Ureter (tissue), 1 donor: ENCODE measurements around a stretch of chr9.

DNA sequence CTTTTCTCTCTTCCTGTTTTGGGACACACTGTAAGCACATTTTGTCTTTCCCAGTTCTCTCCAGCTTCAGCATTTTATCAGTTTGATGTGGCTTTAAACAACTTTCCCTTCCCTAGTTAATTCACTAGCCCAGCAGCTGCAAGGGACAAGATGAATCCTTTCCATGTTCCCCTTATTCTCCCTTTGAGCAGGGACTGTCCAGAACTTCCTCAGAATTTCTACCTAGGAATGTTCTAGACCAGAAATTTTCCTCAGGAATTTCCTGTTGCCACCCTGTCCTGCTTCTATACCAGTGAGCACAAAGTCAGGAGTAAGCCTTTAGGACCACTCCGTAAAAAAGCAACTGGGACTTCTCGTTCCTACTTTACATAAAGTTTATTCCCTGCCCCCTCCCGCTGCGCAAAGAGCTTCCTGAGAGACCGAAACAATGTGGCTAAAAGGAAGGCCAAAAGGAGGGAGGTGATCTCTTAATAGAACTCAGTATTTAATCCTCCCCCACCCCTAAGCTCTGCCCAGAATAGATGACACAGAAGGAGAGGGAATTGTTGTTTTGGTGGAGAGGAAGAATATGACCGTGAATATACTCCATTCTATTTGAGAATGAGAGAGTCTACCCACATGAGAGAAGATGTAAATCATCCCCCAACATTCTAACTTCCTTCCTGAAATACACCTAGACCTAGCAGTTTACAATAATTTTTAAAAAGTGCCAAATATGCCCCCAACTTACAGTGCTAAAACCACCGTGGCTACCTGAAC, 61.9 kb downstream of the GLIS3 start:
- PRO-cap, result no peak

DNA sequence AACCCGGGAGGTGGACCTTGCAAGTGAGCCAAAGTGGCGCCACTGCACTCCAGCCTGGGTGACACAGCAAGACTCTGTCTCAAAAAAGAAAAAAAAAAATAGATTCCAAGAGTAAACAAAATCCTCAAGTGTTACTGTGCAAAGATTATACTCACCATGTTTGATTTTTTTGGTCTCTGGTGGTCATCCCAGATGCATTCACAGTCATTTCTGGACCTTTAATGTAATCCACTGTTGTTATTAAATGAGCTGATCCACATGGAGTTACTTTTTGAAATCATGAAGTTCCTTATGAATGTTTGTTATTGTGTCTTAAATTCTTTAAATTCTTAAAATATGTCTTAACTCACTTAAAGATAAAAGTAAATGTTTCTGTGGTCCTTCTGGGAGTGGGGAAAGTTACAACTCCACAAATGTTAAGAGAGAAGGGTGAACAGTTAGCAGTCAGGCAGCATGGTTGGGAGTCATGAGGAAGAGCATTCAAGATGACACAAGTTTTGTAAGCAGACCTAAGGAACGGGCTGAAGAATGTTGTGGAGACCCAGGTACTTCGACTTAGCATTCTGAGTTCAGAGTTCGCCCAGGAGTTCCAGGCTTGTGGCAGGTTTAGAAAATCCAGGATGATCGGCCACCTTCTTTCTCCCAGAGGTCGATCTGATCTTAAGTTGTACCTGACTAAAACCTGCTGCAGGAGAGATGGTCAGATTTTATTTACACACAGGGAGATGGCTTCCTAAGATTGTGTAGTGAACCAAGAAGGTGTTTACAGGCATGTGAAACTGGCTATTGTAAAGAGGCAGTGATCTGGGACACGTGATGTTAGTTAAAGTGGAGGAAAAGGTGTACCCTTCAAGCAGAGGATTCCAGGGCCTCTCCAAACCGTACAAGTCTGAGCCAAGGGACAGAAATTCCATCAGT, 17.1 kb downstream of the SLC1A1 start:
- PRO-cap, result no peak

GRCh38 chr9:4549936-4550432, 59.7 kb downstream of the SLC1A1 start:
- PRO-cap, result no peak

GRCh38 chr9:4582038-4582693, 79.9 kb upstream of the PLPP6 start:
- PRO-cap, result no peak

DNA sequence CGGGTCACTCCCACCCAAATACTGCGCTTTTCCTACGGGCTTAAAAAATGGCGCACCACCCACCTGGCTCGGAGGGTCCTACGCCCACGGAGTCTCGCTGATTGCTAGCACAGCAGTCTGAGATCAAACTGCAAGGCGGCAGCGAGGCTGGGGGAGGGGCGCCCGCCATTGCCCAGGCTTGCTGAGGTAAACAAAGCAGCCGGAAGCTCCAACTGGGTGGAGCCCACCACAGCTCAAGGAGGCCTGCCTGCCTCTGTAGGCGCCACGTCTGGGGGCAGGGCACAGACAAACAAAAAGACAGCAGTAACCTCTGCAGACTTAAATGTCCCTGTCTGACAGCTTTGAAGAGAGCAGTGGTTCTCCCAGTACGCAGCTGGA, 56.0 kb upstream of the PLPP6 start:
- PRO-cap, result no peak

DNA sequence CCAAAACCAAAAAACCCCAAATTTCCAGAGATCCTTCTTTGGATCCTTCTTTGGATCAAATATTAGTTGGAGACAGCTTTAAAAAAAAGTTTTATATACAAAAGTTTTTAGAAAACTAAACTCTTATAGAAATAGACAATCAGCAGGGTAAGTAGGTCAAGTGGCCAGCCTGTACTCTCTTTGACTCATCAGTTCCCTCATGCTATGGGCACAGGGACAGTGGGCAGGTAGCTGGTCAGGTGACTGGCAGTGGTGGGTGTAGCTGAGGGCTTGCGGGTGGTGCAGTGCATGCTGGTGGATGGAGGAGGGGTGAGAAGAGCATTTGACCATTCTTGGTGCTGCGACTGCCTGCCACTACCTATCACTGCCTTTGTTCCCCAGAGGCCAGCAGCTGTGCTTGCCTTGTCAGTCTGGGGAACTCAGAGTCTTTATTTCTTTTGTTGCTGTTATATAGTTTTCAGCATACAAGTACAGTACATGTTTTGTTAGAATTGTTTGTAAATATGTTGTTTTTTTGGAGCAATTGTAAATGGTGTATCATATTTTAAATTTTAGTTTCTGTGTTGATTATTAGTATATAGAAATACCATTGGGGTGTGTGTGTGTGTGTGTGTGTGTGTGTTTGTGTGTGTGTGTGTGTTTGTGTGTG, 12.8 kb downstream of the RCL1 start:
- PRO-cap, result no peak

GRCh38 chr9:4839406-4840446, 47.0 kb downstream of the RCL1 start:
- PRO-cap, result no peak

DNA sequence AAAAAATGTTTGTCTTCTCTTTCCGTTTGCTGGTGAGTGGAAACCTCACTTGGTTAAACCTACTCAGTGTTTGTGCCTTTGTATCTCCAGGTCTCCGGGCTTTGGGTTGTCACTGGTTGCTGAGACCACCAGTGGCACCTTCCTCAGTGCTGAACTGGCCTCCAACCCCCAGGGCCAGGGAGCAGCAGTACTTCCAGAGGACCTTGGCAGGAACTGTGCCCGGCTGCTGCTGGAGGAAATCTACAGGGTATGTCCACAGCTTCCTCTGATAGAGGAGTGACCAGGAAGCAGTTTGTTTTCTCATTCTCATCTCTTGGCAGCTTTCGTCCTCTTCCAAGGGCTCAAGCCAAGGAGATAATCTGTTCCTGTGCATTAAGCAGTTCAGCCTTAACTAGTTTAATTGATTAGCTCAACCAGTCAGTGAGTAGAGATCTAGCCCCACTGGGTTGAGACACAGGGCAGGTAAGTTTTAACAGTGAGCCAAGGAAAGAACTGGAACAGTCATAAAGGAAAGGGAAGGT, 51.8 kb downstream of the RCL1 start:
- PRO-cap, result no peak

DNA sequence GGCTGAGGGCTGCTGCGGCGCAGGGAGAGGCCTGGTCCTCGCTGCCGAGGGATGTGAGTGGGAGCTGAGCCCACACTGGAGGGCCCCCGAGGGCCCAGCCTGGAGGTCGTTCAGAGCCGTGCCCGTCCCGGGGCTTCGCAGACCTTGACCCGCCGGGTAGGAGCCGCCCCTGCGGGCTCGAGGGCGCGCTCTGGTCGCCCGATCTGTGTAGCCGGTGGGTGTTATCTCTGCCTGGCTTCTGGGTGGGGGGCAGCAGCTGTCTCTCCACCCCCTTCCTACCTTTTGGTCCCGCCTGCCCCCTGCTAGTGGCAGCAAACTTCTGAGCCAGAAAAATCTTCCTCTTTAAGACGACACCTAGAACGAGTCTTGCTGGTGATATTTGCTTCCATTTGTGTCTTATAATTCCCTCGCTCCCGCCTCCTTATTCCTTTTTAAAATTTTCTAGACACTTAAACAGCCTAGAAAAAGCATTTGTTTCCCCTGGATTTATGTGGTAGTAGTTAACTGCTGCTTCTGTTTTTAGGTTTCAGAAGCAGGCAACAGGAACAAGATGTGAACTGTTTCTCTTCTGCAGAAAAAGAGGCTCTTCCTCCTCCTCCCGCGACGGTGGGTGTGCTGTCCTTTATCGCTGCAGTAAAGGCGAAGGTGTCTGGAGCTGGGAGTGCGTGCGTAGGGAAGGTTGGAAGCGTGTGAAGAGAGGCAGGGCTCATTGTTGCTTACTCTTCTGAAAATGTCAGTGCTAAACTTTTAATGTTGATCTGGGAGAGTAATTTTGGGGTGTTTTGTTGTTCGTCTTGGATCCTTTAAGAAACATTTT, 553 bp downstream of the JAK2 start:
- PRO-cap, result unidirectional peak, minus-strand start at position 614 of the sequence

DNA sequence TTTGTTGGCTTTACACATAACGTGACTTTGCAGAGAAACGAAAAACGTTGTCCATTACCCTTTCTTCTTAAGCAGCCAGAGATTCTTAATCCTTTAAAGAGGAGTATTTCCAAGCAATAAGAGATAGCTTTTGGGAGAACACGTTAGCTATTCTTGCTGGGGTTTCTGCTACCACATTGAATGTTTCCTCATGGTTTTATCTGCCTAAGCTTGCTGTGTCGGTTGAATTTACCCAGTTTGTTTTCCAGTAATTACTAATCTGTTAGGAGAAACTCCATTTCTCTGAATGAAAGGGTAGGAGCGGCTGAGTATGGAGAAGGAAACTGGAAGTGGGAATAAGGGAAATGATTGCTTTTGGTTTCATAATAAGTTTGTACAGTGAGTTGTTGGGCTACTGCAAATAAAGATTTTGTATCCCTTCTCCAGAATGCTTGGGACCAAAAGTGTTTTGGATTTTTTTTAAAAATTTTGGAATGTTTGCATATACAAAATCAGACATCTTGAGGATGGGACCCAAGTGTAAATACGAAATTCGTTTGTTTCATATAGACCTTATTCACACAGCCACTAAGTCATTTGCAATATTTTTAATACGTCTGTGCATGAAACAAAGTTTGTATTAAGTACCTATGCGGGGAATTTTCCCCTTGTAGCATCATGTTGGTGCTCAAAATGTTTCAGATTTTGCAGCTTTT, 1.3 kb downstream of the JAK2 start:
- PRO-cap, result no peak

DNA sequence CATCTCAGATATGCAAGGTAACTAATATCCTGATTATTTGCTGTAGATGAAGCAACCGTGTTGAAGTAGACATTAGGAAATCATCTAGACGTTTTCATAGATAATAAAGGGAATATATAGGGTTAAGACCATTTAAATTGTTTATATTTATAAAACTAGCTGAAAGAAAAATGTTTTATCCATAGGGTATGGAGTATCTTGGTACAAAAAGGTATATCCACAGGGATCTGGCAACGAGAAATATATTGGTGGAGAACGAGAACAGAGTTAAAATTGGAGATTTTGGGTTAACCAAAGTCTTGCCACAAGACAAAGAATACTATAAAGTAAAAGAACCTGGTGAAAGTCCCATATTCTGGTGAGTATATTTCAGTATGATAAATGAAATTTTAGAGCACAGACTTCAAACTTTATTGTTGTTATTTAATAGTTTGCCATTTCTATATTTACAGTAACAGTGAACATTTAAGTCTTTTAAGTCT, 94.8 kb downstream of the INSL6 start:
- PRO-cap, result no peak

- PRO-cap, result no peak
Observed at GRCh38 chr9:5626645-5627129, 2.2 kb upstream of the RIC1 start.

DNA sequence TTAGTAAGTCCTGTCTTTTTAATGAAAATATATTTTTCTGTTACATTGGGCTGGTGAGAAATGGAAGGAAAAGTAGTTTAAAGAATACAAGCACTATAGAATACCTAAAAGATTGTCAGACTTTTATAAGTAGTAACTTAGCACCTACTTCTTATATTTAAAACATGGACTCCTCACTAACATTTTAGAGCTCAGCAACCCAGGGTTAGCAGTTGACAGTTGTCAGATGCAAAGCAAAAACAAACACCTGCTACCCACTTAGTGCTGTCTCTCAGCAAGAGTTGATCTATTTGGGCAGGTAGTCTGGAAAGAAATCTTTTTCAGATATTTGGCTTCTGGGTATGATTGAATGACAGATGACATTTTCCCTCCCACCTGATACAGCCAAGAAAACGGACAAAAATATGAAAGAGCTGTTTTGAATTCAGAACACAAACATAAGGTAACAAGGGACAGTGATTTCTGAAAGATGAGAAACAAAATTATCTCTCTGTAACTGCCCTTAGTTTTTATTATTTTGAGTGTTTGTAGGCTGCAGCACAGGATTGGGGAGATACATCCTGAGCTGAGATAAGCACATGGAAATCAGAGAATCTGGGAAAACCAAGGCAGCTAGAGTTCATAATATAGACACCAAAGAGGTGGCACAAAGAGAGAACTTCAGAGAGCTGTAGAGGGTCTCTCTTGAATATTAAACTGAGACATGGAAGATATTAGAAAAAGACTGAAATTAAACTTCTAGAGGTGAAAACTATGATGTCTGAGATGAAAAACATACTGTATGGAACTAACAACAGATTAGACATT, 96.8 kb downstream of the ERMP1 start:
- PRO-cap, result no peak

DNA sequence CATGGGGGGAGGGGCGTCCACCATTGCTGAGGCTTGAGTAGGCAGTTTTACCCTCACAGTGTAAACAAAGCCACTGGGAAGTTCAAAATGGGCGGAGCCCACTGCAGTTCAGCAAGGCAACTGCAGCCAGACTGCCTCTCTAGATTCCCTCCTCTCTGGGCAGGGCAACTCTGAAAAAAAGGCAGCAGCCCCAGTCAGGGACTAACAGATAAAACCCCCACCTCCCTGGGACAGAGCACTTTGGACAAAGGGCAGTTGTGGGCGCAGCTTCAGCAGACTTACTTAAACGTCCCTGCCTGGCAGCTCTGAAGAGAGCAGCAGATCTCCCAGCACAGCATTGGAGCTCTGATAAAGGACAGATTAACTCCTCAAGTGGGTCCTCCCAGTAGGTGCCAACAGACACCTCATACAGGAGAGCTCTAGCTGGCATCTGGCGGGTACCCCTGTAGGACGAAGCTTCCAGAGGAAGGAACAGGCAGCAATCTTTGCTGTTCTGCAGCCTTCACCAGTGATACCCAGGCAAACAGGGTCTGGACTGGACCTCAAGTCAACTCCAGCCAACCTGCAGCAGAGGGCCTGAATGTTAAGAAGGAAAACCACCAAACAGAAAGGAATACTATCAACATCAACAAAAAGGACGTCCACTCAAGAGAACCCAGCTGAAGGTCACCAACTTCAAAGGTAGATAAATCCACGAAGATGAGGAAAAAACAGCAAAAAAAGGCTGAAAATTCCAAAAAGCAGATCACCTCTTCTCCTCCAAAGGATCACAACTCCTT, 52.9 kb downstream of the ERMP1 start:
- PRO-cap, result no peak

- PRO-cap, result no peak
Observed at GRCh38 chr9:6427600-6428004, 14.6 kb downstream of the UHRF2 start.

DNA sequence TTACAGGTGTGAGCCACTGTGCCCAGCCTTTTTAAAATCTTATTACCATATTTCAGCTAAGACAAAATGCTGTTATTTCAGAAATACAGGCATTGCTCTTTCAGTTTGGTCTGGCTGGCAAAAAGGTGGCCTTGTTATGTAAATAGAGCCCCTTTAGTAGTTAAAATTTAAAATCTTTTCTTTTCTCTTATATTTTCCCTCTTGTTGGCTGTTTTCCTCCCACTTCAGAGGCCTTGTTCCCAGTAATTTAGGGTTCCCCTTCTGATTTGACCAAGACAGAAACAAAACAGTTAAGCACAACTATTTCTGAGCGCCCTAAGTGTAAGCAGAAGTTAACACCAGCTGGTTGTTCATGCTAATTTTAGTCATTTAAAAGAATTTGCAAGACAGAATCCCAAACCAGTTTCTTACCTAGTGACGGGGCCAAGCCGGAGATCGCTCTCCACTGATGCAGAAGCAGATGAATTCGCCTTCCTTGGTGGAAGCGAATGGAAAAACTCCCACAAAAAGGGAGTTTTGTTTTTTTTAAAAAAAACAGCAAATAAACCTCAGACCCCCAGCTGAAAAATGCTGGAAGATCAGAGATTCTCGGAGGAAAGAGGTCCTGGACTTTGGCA, 47.2 kb upstream of the GLDC start:
- PRO-cap, result no peak

- PRO-cap, result no peak
Observed at GRCh38 chr9:7173217-7174095, 415.7 kb downstream of the KDM4C start.

DNA sequence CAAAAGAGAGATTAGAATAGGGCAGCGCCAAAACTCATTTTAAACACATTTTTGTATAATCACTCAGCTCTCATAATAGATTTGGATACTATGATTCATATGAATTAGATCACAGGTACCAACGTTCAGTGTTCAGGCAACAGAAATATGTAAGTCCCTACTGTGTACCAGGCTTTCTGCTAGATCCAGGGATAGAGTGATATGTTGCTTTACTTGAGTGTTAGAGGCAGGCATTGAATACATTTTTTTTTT, 370.5 kb downstream of the PTPRD start:
- PRO-cap, result no peak

GRCh38 chr9:12776711-12777073, 1.9 kb downstream of the LURAP1L start:
- PRO-cap, result no peak

DNA sequence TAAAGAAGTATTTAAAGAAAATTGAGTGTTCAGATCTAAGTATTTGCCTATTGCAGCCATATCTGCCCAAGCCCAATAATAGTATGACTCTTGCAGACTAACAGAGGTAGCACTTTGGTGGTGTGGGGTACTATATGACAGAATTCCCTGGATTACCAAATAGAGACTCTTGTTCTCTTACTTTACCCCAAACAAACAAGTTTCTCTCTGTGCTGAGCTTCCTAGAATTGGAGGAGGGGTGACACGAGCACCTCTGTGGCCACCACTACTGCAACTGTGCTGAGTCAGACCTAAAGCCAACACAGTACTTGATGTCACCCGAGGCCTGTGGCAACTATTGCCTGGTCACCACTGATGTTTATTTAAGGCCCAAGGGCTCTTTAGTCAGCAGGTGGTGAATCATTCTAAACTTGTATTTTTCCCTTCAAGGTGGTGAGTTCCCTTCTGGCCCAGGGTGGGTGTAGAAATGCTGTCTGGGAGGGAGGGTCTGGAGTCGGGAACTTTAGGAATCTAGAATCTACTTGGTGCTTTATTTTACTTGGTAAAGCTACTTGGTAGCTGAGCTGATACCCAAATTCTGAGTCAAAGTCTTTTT, 9.6 kb downstream of the LURAP1L start:
- PRO-cap, result no peak